ENCODE measurements around a stretch of chr17.

- PRO-cap = no peak
- RAMPAGE, long total RNA, 5 experiments = no peak in any of the 5 experiments
- RRBS = no CpG with 5 or more reads among the region's 12 CpGs
Observed at GRCh38 chr17:31566490-31567091, 175.1 kb downstream of the RAB11FIP4 start.

- PRO-cap = no peak
- RAMPAGE, long total RNA, 5 experiments = no peak in any of the 5 experiments
- RRBS = no CpG with 5 or more reads among the region's 3 CpGs
Observed at GRCh38 chr17:31599045-31599311, 207.5 kb downstream of the RAB11FIP4 start.

GRCh38 chr17:31803643-31804314, 55.3 kb downstream of the COPRS start:
- PRO-cap = unidirectional peak, minus-strand start at chr17:31803886
- RAMPAGE, long total RNA, 5 experiments = no peak in any of the 5 experiments
- RRBS = no CpG with 5 or more reads among the region's 6 CpGs

GRCh38 chr17:31916669-31917736, 15.5 kb upstream of the UTP6 start:
- PRO-cap = no peak
- RAMPAGE, long total RNA, 5 experiments = no peak in any of the 5 experiments
- RRBS = 19% methylated on average over 25 of the region's 84 CpGs

GRCh38 chr17:32066960-32067251, 59.7 kb downstream of the LRRC37B start:
- PRO-cap = no peak
- RAMPAGE, long total RNA, 5 experiments = no peak in any of the 5 experiments
- RRBS = no CpG with 5 or more reads among the region's 12 CpGs

DNA sequence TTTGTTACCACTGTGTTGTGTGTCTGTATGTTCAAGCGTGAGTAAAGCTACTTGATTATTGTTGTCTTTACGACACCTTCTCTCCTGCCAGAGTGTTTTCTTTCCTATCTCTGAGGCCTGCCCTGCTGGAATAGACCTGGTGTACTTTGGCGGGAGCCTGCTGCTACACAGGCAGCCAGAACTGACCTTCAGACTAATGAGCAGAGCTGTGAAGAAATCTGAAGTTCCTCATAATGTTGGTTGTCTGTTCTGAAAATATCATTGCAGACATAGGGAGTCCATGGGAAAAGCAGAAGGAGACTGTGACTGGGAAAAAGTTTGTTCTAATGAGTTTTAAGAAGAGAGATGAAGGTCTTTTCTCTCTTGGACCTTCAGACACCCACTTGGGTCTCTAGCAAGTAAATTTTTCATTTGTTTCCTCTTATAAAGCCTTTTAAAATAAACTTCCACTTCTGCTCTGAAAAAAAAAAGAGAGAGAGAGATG, 9.9 kb downstream of the RHOT1 start:
- PRO-cap = no peak
- RAMPAGE, long total RNA, 5 experiments = no peak in any of the 5 experiments
- RRBS = no CpG with 5 or more reads among the region's 3 CpGs

- PRO-cap = no peak
- RAMPAGE, long total RNA, 5 experiments = no peak in any of the 5 experiments
- RRBS = no CpG with 5 or more reads among the region's 9 CpGs
Observed at GRCh38 chr17:32227961-32228350, 37.7 kb upstream of the RHBDL3 start.

DNA sequence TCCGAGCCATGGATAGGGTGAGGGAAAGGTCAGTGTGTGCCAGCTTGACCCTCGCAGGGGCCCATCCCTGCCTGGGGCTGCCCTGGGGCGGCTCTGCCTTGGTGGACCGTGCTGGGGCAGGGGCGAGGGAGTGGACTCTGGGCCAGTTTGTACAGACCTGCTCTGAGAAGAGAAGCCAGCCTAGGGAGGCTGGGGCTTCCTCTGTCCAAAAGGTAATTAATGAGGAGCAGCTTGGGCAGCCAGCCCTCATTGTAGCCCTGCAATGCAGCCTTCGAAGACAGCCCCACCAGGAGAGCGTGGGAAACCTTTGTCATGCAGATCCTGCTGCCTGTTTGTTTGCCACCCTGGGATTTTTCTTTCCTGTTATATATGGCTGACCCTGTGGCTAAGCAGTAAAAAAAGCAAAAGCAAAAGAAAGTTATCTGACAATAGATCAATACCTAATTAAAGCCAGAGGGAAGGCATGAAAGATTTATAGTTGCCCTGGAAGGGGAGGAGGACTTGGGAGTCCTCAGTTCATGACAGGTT, 37.5 kb downstream of the RHBDL3 start:
- PRO-cap = no peak
- RAMPAGE, long total RNA, 5 experiments = no peak in any of the 5 experiments
- RRBS = no CpG with 5 or more reads among the region's 7 CpGs

DNA sequence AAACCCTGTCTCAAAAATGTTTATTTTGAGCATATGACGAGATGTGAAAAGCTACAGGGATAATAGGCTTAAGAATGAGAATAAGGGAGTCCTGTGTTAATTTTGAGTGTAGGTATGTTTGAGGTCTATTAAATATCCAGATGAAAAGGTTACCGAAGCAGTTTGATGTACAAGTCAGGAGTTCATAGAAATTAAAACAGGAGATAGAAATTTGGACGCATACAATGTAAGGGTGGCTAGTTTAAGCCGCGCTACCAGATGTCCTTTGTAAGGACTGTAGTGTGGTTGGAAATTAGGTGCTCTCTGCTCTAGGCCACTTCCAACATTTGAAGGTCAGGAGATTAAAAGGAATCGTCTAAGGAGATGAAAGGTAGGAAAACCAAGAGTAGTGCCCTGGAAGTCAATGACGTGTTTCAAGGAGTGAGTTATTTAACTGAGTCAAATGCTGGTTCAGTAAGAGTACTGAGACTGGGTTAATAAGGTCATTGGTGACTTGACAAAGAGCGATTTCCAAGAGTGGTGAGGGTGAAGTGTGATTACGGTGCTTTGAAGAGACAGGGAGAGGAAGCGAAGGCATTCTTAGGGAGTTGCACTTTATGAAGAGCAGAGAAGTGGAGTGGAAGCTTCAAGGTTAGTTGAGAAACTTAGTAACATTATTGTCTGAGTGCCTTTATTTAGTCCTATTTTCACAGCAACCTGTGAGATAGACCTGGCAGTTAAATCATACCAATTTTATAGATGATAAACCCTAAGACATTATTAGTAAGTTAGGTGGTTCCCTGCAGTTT, 5.6 kb downstream of the ZNF207 start:
- PRO-cap = no peak
- RAMPAGE, long total RNA, 5 experiments = no peak in any of the 5 experiments
- RRBS = no CpG with 5 or more reads among the region's 10 CpGs

GRCh38 chr17:32371068-32372053, 21.4 kb downstream of the ZNF207 start:
- PRO-cap = no peak
- RAMPAGE, long total RNA, 5 experiments = no peak in any of the 5 experiments
- RRBS = no CpG with 5 or more reads among the region's 10 CpGs

GRCh38 chr17:32381545-32382210, 31.7 kb downstream of the ZNF207 start:
- PRO-cap = no peak
- RAMPAGE, long total RNA, 5 experiments = no peak in any of the 5 experiments
- RRBS = no CpG with 5 or more reads among the region's 3 CpGs

GRCh38 chr17:32396258-32396777, 46.4 kb downstream of the ZNF207 start:
- PRO-cap = no peak
- RAMPAGE, long total RNA, 5 experiments = start-site peak on the plus strand in 3 of 5 experiments, at chr17:32396468-32396751 at its widest, 5 to 13 reads per replicate
- RRBS = no CpG with 5 or more reads among the region's 7 CpGs

GRCh38 chr17:32480211-32480718, 6.5 kb upstream of the CDK5R1 start:
- PRO-cap = no peak
- RAMPAGE, long total RNA, 5 experiments = no peak in any of the 5 experiments
- RRBS = no CpG with 5 or more reads among the region's 5 CpGs

- PRO-cap = unidirectional peak, minus-strand start at chr17:32488142
- RAMPAGE, long total RNA, 5 experiments = no peak in any of the 5 experiments
- RRBS = 13% methylated on average over 38 of the region's 86 CpGs
Observed at GRCh38 chr17:32487344-32488320, 839 bp downstream of the CDK5R1 start.

GRCh38 chr17:32495219-32495961, 8.6 kb downstream of the CDK5R1 start:
- PRO-cap = bidirectional peak, plus-strand start at chr17:32495649, minus-strand start at chr17:32495637
- RAMPAGE, long total RNA, 5 experiments = no peak in any of the 5 experiments
- RRBS = 54% methylated on average over 6 of the region's 32 CpGs

GRCh38 chr17:32559285-32559842, 72.6 kb downstream of the CDK5R1 start:
- PRO-cap = no peak
- RAMPAGE, long total RNA, 5 experiments = no peak in any of the 5 experiments
- RRBS = no CpG with 5 or more reads among the region's 3 CpGs

DNA sequence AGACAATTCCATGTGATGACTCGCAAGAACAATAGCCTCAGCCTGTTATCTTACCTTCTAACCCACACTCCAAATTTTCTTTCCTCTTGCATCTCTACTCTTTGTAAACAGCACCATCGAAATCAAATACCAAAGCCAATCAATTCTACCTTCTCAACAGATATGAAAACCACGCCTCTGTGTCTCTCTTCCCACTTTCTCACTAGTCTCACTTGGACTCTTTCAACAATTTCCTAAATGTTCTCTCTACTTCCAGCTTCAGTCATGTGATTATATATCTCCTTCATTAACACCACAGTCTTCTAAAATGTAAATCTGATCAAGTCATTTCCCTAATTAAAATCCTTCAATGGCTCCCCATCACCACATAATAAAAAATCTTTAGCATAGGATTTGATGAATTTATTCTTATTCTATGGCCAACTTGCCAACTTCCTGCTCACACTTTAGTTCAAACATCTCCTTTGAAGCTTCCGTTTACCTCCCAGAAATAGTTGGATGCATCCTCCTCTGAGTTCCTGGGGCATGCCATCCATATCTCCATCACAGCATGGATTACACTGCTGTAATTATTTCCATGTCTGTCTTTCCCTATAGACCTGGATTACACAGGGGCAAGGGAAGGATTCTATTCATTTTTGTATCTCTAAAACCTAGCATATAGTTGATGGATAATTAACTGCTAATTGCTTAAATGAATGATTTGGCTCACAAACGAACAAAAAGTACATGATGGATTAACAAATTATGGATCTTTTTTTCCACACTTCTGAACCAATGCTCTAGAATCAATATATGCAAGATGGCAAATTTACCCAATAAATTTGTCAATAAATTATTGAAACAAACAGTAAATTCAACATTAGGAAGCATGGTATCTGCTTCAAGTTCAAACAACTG, 23.7 kb downstream of the MYO1D start:
- PRO-cap = no peak
- RAMPAGE, long total RNA, 5 experiments = start-site peak on the minus strand in 2 of 5 experiments, centred at positions 317 to 561 of the sequence, 8 reads per replicate
- RRBS = no CpG with 5 or more reads among the region's 5 CpGs

GRCh38 chr17:34387011-34387748, 24.1 kb upstream of the CCL1 start:
- PRO-cap = no peak
- RAMPAGE, long total RNA, 5 experiments = no peak in any of the 5 experiments
- RRBS = no CpG with 5 or more reads among the region's 5 CpGs

- PRO-cap = no peak
- RAMPAGE, long total RNA, 5 experiments = no peak in any of the 5 experiments
- RRBS = 44% methylated on average over 7 of the region's 33 CpGs
Observed at GRCh38 chr17:34637326-34637735, 57.9 kb downstream of the TMEM132E start.

- PRO-cap = no peak
- RAMPAGE, long total RNA, 5 experiments = no peak in any of the 5 experiments
- RRBS = 2% methylated on average over 4 of the region's 18 CpGs
Observed at GRCh38 chr17:34638219-34638613, 58.8 kb downstream of the TMEM132E start.

Measured in stomach (tissue), 7 donors.